ENCODE measurements around a stretch of chr9.

- PRO-cap, result no peak
Measured at GRCh38 chr9:129193533-129194163, 15.6 kb upstream of the IER5L start.

DNA sequence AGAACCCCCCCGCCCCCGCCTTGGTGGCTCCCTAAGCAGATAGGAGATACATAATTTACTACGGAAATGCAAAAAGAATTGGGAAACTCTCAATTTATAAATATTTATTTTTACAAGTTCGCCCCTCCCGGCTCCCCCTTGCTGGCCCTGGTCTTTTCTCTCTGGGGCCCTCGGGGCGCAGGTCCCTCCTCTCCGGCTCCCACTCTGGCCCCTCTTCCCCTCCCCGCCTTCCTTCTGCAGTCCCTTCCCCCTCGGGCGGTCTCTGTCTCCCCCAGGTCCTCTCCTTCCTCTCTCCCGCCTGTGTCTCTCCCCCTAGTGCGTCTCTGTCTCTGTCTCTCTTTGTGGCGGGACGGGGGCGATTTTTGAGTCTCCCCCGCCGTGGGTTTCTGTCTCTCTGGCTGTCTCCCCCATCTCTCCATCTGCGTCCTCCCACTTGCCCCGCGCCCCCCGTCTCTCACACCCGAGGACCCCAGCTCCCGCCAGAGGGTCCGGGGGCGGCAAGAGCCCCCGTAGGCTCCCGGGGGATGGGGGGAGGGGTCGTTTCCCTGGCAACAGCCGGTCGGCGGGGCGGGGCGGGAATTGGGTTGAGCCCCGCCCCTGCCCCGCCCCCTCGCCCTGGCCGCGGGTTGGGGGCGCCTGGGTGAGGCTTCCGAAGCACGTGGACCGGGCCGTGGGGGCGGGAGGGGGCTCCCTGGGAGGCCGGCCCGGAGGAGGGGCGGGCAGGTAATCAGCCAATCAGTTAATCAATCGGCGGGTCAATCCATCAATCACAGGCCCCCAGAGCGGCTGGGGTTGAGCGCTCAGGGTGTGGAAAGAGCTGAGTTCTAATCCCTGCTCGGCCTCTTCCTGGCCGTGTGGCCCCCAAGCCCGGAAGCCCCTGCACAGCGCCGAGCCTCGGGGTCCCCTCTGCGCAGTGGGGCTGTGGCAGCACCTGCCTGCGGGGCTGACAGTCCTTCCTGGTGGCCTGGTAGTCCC lies 173.9 kb upstream of the IER5L start:
- PRO-cap, result no peak

DNA sequence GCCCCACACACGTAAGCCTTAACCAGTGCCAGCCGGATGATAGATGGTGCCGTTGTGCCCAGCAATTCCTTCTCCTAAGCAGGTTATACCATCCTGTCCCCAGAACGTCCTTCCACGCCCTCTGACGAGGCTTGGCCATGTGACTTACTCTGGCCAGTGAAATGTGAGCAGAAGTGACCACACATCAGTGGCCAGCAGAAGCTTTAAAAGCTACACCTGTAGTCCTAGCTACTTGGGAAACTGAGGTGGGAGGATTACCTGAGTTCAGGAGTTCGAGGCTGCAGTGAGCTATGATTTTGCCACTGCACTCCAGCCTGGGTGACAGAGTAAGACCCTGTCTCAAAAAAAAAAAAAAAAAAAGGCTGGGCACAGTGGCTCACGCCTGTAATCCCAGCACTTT lies 178.9 kb downstream of the C9orf50 start:
- PRO-cap, result no peak

- PRO-cap, result bidirectional peak, plus-strand start at chr9:129451376, minus-strand start at chr9:129451335; bidirectional peak, plus-strand start at chr9:129451691, minus-strand start at chr9:129451483
Measured at GRCh38 chr9:129451057-129452254, 169.4 kb downstream of the C9orf50 start.

GRCh38 chr9:129458156-129458692 lies 162.7 kb downstream of the C9orf50 start:
- PRO-cap, result no peak

GRCh38 chr9:129469244-129469949 lies 151.5 kb downstream of the C9orf50 start:
- PRO-cap, result no peak

DNA sequence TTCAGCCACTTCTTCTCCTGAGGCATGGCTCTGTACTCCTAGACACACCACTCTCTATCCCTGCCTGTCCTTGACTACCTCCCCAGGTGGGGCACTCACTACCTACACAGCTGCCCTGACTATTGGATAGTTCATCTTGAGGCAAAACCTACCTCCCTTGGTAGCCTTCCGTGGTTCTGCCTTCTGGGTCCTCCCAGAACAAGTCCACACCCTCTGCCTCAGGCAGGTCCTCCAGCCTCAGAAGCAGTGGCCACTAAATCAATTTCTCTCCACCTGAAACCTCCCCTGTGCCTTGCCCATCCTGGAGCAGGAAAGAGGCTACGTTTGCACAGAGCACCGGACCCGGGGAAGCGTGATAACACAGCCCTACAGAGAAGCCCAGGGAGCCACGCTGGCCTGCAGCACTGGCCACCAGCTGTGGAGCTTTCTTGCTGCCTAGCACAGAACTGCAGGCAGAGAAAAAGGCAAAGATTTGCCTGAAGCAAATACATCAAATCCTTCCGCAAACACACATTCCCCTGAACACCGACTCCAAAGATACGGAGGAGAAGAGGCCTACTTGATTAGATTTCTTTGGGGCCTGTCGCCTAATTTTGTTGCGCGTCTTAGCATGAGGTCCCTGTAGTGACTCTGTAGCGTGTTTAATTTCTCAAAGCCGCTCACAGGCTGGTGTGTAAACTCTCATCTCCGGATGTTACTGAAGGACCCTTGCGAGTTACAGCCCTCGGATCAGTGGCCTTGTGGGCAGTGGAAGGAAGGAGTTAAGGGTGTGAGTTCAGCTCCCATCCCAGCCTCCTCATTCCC lies 141.7 kb downstream of the C9orf50 start:
- PRO-cap, result no peak

DNA sequence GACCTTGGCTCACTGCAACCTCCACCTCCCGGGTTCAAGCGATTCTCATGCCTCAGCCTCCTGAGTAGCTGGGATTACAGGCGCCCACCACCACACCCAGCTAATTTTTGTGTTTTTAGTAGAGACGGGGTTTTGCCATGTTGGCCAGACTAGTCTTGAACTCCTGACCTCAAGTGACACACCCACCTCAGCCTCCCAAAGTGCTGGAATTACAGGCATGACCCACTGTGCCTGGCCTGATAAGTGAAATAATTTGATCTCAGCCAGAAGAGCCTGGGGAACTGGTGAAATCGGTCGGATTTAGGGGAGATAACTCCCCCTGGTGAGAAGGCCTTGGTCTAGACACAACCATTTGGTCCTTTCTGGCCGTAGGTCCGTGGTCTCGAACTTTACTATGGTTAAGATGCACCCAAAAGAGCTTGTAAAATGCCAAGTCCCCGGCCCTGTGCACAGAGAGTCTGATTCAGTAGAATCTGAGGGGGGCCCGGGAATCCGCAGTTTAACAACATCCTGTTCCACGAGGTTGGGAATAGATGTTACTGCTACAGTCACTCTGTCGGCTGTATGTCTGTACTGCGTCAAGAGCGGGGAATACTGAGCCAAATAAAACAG lies 140.8 kb downstream of the C9orf50 start:
- PRO-cap, result no peak

- PRO-cap, result no peak
Measured at GRCh38 chr9:129483980-129484406, 136.9 kb downstream of the C9orf50 start.

- PRO-cap, result no peak
Measured at GRCh38 chr9:129487301-129487648, 133.6 kb downstream of the C9orf50 start.

- PRO-cap, result no peak
Measured at GRCh38 chr9:129489467-129489599, 131.6 kb downstream of the C9orf50 start.

DNA sequence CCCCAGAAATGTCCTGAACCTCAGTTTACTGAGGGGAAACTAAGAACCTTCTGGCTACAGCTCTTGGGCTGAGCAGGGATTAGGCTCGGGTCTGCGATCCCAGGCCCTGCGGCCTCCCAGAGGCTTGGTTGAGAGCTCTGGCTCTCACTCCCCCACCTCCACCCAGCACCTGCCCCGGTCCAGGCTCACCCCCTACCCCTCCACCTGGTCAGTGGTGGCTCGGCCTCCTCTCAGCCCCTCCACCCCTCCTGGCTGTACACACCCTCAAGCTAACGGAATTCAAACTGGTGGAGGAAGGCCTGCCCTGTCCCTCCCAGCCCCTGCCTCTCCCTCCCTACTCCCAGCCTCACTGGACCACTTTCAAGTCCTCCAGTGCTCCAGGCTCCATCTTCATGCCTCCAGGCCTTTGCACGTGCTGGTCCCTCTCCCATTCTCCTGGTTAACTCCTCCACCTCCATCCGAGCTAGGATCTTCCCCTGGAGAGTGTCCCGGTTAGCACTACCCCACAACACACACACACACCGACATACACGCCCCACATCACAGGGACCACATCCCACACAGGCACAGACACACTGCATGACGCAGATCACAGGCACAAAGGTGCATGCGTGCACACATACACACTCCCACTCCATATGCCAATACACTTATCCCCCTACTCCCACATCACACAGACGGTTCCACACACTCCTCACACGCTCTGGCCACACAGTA lies 130.9 kb downstream of the C9orf50 start:
- PRO-cap, result unidirectional peak, minus-strand start at position 286 of the sequence

DNA sequence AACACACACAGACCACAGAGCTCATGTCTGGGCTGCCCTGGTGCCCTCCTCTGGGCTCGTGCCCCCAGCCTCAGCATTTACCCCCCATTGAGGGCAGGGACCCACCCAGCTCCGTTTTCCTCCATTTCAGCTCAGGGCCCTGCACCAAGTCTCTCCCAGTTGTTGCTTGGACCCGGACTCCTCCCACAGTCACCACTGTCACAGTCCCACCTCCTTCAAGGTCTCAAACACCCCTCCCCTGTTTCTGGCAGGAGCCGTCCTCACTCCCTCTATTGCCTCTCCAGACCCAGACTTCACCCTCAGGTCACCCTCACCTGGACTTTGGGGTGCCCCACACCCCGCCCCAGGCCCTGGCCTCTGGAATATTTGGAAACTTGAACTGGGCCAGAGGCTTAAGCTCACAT lies 130.3 kb downstream of the C9orf50 start:
- PRO-cap, result no peak

GRCh38 chr9:129558607-129559597 lies 62.0 kb downstream of the C9orf50 start:
- PRO-cap, result no peak

DNA sequence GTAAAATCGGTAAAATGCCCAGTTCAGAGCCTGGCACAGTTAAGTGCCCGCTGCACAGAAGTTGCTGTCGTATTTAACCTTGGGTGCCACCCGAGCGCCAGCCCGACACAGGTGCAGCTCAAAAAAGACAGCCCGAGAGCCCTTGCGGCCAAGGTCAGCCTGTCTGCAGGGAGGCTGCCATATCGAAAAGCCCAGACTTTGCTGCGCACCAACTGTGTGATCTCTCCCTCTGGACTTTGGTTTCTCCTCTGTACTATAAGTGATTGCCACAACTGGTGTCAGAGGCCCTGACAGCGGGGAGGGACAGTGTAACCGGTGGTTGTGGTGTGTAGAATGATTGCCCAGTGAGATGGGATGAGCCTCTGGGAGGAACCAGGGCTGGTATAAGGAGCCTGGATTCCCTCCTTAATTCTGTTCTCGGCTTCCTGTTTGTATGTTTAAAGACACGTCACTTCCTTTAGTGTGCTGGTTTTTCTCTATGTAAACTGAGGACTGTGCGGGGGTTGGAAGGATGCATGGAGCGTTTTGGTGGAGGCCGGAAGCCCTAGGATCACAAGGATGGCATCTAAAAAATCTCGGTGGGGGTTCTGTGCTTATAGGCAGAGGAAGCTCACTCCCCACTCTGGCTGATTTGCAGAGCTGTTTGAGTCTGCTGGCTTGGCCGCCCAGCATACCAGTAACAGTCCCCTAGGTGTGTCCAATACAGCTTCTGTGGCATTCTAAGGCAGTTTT lies 865 bp downstream of the NTMT1 start:
- PRO-cap, result no peak

GRCh38 chr9:129637349-129638452 lies 4.2 kb downstream of the ASB6 start:
- PRO-cap, result no peak

DNA sequence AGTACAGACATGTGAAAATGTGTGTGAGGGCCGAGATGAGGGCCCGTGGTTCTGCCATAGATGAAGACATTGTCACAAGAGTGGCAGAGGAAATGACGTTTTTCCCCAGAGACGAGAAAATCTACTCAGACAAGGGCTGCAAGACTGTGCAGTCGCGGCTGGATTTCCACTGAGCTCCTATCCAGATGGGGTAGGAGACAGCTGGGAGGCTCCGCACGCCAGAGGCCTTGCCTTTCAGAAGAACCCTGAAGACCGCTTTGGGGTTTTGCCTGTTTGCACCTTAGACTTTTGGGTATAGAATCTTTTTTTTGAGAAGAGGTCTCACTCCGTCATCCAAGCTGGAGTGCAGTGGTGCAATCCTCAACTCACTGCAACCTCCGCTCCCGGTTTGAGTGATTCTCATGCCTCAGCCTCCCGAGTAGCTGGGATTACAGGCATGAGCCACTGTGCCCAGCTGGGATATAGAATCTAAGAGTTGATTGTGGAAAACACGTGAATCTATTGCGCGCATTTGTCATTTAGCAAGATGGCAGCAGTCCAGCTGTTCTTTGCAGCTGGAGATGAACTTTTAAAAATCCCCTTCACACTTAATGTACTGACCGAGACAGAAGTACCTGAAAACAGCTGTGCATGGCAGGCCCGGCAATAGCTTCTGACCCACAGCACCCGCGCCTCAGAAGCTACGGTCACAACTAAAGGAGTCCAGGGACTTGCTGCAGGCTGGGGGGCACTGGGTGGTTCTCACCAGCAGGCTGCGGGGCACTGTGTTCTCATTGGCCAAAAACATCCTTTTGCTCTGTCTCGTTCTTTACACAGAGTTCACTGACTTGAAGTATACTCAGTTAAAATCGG lies 6.7 kb downstream of the TOR1B start:
- PRO-cap, result no peak

GRCh38 chr9:129814363-129814815 lies 9.5 kb downstream of the TOR1A start:
- PRO-cap, result no peak

DNA sequence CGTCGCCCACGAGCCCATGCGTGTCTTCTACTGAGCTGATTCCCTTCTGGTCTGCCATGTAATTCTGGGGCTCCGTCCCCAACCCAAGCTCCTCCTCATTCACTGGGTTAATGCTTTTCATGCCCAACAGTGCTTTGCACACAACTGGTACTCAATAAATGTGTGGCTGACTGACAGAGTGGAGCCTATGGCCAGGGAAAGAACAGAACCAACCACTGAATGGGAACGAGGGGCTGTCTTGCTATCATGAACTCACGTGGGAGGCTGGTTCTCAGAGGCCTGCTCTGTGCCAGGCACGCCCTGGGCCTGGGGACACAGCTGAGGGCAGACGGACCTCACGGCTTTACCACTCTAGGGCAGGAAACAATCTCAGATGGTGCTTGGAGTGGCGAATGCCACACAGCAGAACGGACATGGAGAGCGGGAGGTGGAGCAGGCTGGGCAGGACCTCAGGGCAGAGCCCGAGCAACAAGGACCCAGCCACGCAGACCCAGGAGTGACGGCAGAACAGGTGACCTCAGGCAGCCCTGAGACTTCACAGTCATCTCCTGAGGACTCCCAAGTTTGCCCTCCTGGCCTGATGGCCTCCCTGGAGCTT lies 8.7 kb downstream of the TOR1A start:
- PRO-cap, result no peak

DNA sequence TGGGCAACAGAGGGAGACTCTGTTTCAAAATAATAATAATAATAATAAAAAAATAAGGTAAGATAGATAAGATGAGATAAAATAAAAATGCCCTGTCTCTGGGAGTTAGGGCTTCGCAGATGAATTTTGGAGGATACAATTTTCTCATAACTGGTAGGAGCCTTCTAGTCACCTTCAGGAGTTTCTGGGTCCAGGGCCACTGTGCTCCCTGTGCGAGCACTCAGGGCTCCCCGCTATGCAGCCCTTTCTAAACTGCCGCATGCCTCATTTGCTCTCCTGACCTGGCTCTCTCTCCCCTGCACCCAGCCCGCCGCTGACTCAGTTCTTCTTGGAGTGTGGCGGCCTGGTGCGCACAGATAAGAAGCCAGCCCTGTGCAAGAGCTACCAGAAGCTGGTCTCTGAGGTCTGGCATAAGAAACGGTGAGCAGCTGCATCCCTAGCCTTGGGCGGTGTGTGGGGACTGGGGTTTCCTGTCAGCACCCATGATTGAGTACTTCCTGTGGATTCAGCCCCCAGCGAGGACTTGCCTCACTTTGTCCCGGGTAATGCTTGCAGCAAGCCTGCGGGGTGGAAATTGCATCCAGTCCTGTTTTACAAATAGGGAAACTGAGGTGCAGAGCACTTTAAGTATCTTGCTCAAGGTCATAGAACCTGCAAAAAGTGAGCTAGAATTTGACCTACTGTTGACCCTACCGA lies 27.8 kb downstream of the USP20 start:
- PRO-cap, result no peak